ENCODE measurements around a stretch of chr6.

DNA sequence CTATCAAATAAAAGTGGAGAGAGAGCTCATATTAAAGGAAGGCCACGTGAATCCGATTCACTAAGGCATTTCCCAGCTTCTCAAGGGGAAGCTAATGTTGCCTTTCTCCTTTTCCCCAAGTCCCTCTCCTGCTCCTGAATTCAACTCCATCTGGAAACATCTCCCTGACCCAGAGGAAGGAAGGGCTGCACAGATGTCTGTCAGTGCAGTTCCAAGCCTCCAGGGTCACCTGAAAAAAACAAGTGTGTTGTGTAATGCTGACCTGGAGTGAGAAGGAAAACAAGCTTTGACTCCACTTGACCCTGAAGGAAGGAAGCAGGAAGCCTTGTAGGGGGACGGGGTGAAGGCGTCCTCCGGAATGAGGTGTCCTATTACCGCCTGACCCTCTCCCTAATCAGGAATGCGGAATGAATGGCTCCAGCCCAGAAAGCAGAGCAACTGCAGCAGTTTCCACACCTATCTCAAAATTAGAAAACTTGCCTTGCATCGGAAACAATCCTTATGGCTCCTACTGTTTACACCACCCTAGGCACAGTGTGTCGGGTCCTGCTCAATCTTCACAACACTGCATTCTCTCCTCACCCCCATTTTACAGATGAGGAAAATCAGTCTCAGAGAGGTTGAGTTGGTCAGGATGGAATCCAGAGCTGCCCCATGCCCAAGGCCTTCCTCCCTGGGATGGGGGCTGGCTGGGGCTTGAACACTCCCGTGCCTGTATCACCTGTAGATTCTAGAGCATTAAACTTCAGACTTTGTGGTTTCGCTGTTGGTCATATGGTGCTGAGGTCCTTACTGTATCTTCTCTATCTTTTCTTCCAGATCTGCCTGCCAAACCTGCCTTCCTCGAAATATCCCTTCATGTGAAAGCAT lies 14.1 kb upstream of the ADGRF5 start:
- PRO-cap, 3 experiments, result no peak in any of the 3 experiments

- PRO-cap, 3 experiments, result peak in 2 of 3 experiments; most common plus-strand start chr6:47035089 (in 1); most common minus-strand start chr6:47034942 (in 1)
Measured at GRCh38 chr6:47034770-47035389, 7.3 kb downstream of the ADGRF1 start.

DNA sequence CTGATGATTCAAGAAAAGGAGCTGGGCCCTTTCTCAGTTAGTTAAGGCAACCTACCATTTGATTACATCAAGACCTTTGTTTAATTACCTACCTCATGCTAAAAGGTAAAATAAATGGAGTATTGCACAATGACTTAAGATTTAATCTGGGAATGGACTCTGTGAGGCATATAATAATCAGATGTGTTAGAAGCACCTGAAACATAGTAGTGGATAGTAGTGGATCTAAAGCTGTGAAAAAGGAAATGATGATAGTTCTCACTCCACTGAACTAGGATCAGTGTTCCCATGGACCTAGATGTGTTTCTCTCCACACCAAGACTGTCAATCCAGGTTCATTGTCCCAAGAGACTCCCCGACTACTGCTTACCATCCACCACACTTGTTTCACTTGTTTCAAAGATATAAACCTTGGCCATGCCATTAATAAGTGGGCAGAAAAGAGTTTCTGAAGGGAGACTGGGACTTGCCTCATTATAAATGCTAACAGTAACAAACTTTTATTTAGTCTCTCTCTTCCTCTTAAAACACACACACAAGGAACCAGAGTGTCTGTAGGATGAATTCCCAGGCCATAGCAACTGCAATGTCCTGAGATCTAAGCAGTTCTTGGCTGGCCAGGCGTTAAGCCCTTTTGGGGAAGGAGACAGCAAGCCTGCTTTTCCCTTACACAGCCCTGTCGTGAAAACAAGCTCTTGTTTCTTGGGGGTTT lies 1.9 kb downstream of the TNFRSF21 start:
- PRO-cap, 3 experiments, result peak in 1 of 3 experiments; most common plus-strand start position 507 of the sequence (in 1)

GRCh38 chr6:47310174-47310515 lies 440 bp upstream of the TNFRSF21 start:
- PRO-cap, 3 experiments, result no peak in any of the 3 experiments

DNA sequence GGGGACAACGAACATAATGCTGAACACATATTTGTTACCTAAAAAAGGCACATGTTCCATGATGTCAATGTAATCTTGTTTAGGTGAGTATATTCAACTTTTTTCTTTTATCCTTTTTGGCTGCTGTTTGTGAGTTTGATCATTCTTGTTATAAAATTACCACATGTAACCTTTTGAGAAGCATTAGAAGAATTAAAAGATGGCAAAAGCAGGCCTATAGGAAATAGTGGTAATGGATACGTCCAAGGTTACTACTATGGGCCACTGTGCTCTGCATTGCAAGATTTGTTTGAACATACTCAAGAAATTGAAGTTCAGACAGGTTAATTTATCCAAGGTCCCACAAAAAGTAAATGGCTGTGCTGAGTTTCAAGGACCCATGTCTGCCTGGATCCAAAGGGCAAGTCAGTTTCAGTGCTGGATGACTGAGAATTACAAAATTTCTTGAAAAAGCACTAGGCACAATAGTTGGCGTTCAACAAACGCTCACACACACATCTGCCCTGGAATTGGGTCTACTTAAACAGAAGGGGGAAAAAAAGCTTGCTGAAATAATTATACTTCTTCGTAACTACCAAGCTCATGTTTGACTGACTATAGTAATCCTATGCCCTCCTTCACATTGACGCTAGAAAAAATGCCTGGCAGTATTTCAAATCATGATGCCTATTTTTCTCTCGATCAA lies 967 bp upstream of the CD2AP start:
- PRO-cap, 3 experiments, result no peak in any of the 3 experiments

- PRO-cap, 3 experiments, result no peak in any of the 3 experiments
Measured at GRCh38 chr6:47669879-47670534, 28.4 kb upstream of the ADGRF4 start.

- PRO-cap, 3 experiments, result no peak in any of the 3 experiments
Measured at GRCh38 chr6:47700173-47700518, 1.8 kb downstream of the ADGRF4 start.

DNA sequence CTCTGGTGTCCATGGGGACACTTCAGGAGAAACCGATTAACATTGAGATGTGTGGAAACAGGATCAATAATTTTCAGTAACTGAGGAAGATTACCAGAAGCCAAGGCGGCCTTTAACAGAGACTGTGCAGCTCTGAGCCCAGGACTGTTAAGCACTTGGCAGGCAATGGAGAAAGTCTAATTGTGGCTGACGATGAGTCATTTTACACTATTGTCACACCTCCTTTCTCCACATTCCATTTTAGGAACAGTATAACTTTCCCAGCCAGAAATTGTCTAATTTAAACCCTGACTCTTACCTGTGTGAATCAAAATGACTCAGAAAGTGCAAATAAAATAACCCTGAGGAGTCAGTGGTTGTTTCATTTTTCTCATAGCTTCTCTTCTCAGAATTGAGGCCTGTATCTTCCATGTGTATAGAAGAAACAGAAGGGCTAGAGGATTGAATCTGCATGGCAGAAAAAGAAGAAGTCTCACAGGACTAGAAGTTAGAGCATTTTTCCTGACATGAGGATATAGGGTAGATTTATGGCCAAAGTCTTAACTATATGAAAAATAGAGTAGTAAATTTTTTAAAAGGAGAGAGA lies 40.0 kb upstream of the OPN5 start:
- PRO-cap, 3 experiments, result peak in 1 of 3 experiments; most common minus-strand start position 149 of the sequence (in 1)

DNA sequence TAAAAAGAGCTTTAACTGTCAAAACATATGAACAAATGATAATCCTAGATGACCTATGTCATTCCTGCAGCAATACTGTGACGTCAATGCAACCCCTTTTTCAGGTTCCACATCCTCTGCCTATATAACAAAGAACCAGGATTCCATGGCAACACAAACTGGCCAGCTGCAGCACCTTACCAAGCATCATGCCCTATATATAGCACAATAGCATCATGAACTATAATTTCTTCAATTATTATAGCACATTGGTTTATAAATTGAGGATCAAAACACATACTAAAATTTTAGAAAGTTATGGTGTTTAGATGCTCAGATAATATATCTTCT lies 615 bp upstream of the PTCHD4 start:
- PRO-cap, 3 experiments, result no peak in any of the 3 experiments

GRCh38 chr6:50030977-50031484 lies 9.2 kb upstream of the DEFB110 start:
- PRO-cap, 3 experiments, result no peak in any of the 3 experiments

DNA sequence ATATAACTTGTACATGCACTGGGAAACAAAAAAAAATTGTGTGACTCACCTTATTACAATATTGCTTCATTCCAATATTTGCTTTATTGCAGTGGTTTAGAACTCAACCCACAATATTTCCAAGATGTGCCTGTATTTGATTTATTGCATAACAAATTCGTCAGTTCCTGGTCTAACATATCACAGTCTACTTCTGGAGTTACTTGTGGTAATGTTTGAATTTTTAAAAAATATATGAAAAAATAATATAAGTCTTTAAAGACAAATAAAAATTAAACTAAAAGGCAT lies 42.0 kb upstream of the DEFB112 start:
- PRO-cap, 3 experiments, result no peak in any of the 3 experiments

DNA sequence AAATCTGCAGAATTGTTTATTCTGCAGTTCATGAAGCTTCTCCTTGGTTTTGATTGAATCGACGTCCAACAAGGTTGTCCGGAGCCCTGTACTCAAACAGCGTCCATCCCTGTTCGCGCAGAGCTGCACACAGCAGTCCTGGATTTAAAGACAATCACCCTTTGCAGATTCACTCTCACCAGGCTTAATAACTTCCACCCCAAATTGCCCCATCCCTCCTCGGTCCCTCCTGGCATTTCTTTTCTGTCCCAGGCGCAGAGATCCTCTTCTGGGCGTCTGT lies 1.4 kb upstream of the TFAP2B start:
- PRO-cap, 3 experiments, result peak in 2 of 3 experiments; most common plus-strand start position 132 of the sequence (in 2); most common minus-strand start position 119 of the sequence (in 1)

- PRO-cap, 3 experiments, result no peak in any of the 3 experiments
Measured at GRCh38 chr6:52124566-52125224, 37.3 kb upstream of the PKHD1 start.

DNA sequence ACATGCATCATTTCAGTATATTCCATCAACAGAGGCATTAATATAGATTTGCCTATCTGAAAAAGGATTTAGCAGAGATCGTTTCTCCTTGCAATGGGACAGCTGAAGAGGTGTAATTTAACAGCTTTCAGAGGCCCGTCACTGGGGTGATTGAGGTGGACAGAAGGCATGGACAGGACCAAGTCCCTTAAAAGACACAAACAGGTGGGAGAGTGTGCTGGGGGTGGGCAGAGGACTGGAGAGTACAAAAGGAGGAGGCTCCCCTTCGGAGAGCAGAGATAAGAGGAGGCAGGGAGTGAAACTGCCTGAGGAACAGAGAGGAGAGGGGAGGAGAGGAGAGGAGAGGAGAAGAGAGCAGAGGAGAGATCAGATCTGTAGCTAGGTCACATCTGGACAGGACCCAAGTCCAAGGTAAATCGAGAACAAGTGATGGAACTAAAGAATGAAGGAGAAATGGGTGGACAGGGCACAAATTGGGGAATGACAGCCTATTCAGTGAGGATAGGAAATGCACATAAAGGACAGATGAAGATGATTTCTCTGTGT lies 48.7 kb upstream of the PKHD1 start:
- PRO-cap, 3 experiments, result no peak in any of the 3 experiments

DNA sequence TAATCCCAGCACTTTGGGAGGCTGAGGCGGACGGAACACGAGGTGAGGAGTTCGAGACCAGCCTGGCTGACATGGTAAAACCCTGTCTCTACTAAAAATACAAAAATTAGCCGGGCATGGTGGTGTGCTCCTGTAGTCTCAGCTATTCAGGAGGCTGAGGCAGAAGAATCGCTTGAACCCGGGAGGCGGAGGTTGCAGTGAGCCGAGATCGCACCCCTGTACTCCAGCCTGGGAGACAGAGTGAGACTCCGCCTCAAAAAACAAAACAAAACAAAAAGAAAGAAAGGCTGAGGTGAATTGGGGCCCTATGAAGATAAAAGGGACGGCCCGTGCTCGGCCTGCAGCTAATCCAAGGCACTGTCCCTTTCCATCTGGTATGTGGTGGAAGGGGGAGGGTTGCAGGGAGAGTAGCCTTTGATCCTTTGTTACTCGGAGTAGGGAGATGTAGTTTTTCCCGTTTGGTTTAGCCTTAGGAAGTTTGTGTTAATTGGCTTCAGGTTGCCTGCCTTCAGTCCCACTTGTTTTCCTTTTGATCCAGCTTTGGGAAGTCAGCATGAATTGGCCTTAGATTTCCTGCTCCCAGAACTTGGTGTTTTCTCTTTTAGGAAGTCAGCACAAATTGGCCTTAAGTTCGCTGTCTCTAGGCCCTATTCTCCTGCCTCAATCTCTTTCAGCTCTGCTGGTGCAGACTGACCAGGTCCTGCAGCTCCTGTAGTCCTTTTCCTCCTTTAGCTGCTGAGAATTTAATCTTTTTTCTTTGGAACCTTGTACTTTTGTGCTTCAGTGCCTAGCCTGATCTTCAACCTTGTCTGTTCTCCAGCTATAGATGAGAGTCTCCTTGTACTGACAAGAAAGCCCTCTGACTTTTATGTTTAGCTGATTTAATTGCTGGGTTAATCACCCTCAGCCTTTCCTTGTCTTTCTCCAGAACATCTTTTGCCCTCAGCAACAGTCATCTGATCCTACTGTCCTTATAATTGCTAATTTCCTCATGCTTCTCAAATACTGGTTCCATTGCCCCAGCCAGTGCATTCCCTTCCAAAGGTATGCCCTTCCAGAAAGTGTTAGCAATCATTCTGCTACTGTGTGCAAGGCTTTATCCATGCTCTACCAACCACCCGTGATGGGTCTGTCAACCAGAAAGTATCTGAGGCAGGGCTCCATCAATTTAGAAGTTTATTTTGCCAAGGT lies 35.9 kb upstream of the PAQR8 start:
- PRO-cap, 3 experiments, result no peak in any of the 3 experiments

DNA sequence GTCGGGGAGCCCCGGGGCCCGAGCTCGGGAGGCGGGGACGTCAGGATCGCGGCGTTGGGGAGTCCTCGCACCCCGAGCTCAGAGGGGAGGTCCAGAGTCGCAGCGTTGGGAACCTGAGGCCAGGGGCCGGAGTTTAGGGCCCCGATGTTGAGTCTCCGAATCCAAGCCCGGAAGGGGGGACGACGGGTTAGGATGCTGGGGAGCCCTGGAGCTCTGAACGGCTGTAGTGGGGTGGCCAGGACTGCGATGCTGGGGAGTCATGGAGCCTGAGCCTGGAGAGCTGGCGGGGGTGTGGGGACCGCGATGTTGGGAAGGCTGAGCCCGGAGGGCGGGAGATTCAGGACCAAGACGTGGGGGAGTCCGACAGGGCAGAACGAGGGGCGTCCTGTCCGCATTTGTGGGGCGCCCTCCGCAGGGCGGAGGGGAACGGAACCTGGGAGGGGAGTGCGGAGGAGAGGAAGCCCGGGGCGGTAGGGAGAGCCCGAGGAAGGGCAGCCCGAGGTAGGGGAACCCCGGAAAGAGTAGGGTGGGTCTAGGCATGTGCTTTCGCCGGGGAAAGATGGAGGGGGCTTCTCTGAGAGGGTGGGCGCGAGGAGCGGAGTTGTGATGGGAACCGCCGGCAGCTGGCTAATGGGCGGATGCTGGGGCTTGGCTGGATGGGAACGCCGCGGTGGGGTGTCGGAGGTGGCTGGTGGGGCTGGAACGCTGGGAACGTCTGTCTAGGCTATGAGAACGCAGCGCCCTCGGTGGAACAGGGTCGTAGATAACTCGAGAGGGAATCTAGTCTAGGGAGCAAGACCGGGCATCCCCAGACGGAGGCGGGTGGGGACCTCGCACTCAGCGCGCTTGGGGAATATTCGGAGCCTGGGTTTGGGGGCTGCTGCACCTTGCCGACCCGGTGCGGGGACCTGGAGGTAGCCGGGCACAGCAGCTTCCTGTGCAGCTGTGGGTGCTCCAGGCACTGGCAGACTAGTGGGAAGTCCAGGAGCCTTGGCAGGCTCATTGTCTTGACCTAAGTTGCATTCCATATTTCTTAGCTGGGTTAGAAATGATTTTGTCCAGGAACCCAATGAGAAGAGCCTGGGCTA lies 699 bp downstream of the PAQR8 start:
- PRO-cap, 3 experiments, result peak in 1 of 3 experiments; most common plus-strand start position 340 of the sequence (in 1); most common minus-strand start position 243 of the sequence (in 1)

DNA sequence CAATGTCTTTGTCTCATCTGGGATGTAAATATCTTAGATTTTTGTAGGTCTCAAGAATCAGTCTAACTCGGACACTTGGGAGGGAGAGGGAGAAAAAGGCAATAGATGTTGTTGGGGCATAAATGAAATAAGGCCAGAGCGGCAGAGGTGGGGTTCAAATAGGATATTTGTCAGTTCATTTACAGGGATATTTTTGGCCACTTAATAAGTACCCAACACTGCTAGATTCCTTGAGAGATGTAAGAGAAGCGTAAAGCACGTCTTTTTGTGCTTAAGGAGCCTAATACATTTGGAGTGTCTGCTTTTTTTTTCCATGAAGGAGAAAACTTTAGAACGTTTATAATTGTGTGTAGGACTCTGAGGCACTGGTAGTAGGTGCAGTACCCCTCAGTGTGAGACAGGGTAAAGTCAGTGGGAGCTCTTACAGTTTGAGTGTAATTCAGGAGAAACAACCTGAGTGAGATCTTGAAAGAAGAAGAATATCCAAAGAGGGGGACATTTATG lies 8.3 kb downstream of the PAQR8 start:
- PRO-cap, 3 experiments, result no peak in any of the 3 experiments

DNA sequence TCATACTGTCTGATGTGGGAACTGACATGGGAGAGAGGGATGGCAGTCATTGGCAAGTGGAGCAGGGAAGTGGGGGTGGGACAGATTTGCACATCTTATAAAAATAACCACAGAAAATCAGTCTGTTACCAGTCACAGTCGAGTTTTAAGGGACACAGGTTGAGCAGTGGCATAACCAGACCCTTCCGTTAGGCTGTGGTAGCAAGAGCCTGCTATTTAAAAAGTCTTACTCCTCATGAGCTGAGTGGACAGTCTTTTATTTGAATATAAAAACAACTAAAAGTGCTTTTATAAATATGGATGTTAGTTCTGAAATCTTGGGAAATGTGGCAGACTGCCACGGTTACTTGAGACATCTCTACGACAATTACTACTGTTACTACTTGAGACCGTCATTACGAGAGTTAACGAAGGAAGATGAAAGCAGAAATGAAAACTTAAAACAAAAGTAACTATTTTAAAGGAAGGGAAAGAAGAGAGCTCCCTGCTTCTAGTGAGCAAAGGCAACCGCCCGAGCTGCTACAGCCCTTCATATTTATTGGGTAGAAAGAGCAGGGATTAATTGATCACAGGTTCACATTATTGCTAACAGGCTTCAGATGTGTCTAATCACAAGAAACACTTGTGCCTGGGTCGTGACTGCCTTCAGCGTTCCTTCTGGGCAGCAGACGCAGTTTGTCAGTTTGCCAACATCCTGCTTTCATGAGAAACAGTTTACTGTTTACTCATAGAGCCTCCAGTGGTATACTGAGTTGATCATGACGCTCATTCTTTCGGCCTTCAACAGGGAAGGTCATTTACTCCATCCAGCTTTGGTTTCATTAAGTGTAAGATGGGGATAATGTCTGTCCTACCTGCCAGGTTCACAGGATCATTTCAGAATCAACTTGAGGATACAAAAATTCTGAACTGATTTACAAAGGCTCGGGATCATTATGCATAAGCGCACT lies 71.4 kb downstream of the EFHC1 start:
- PRO-cap, 3 experiments, result no peak in any of the 3 experiments

GRCh38 chr6:52651349-52651603 lies 19.6 kb upstream of the TMEM14A start:
- PRO-cap, 3 experiments, result no peak in any of the 3 experiments

GRCh38 chr6:52815167-52815930 lies 11.7 kb upstream of the GSTA1 start:
- PRO-cap, 3 experiments, result no peak in any of the 3 experiments